Placental pericyte (primary cell): Measurements from ENCODE around the genes FADS3, AHNAK and UBXN1.

- CAGE, long polyA plus RNA = no peak
Observed at GRCh38 chr11:61766224-61766957, 14.0 kb downstream of the MYRF start.

DNA sequence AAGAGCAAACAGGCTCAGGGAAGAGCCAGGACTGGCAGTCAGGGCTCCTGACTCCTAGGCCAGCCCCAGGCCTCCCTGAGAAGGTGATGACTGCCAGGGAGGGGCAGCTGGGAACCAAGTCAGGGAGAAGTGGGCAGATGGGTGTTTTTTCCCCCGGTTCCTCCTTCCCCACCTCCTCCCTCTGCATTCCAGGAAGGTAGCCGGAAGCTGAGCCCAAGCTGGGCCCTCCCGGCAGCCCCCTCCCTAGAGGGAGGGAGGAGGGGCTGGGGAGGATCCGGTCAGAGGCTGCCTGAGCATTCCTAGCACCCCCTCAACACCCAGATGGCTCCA lies 19.6 kb downstream of the MYRF start:
- CAGE, long polyA plus RNA = no peak

GRCh38 chr11:61828642-61829470 lies 756 bp downstream of the FADS2 start:
- CAGE, long polyA plus RNA = no peak

- CAGE, long polyA plus RNA = no peak
Observed at GRCh38 chr11:61879731-61881107, 11.1 kb downstream of the FADS3 start.

DNA sequence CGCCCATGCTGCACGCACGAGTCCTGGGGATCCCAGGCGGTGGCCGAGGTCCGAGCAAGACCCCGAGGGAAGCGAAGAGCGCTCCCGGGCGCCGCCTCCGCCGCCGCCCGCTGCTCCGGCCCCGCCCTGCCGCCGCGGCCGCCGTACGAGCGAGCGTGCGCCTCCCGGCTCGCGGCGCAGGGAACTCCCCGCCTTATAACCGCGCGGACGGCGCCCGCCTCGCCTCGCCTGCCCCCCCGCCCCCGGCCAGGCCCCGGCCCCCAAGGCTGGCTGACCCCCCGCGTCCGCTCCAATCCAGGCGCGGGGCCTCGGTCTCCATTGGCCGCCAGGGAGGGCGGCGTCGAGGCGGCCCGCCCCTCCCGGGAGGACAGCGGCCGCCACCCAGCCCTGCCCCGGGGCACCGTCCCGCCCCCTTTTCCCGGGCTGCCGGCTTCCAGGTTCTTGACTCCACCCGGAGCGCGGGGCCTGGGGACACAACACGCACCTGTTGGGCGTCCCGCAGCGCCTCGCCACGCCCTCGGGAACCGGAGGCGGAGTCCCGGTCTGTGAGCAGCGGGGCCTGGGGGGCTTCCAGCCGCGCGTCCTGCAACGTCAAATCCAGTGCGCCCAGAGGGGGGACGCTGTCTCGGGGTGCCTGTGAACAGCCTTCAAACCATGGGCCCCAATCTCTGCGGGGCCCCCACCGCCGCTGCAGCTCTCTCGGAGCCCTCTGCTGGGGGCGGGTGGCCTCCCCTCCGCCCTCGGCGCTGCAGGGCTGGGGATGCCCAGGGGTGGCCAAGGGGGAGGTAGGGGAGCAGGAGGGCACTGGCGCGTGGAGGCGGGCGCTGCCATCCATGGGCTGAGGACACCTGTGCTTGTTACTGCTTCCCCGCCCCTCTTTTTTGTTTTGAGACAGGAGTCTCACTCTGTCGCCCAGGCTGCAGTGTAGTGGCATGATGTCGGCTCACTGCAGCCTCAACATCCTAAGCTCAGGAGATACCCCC lies at the start of gene FADS3:
Gene FADS3 (minus strand): TSS at position 171 of the 983 bp plus-strand sequence.
- CAGE, long polyA plus RNA = no peak

DNA sequence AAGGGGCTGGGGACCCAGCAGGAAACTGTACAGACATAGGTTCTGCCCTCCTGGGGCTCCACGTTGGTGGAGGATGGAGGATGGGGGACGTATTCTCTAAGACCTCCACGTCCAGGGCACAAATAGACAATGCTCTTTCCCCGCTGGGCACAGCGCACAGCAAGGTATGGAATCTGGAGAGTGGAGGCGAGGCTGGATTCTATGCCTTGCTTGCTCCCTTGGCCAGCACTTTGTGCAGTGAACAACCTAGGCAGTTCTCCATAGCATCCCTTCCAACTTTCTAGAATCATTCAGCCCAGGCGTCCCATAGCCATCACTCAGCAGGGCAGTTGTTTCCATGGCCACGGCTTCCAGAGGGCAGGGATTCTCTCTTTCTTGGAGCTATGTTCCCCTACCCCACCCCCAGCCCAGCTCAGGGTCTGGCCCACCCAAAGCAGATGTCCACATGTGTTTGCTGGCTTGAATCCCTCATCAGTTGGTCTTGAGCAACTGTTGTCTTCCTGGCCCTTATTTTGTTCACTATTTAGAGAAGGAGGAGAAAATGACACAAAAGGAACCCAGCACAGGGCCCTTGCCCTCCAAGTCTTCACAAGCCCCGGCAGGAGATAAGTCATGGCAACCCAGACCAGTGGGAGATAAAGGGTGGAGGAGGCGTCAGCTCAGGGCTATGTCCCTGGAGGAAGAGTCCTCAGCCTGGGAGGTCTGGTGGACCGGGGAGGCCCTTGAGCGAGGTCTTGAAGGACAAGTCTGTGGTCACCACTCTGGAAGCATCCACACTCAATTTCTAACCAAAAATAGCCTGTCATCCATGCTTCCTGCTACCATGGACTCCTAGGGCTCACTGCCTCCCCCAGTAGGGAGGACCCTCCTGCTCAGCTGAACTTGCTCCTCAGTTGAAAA lies 1.4 kb upstream of the RAB3IL1 start:
- CAGE, long polyA plus RNA = no peak

DNA sequence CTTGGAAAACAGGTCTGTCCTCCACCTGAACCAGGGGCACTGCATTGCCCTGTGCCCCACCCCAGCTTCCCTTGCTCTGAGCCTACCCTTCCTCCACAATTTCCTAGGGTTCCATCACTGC lies 4.7 kb downstream of the FTH1 start:
- CAGE, long polyA plus RNA = no peak

DNA sequence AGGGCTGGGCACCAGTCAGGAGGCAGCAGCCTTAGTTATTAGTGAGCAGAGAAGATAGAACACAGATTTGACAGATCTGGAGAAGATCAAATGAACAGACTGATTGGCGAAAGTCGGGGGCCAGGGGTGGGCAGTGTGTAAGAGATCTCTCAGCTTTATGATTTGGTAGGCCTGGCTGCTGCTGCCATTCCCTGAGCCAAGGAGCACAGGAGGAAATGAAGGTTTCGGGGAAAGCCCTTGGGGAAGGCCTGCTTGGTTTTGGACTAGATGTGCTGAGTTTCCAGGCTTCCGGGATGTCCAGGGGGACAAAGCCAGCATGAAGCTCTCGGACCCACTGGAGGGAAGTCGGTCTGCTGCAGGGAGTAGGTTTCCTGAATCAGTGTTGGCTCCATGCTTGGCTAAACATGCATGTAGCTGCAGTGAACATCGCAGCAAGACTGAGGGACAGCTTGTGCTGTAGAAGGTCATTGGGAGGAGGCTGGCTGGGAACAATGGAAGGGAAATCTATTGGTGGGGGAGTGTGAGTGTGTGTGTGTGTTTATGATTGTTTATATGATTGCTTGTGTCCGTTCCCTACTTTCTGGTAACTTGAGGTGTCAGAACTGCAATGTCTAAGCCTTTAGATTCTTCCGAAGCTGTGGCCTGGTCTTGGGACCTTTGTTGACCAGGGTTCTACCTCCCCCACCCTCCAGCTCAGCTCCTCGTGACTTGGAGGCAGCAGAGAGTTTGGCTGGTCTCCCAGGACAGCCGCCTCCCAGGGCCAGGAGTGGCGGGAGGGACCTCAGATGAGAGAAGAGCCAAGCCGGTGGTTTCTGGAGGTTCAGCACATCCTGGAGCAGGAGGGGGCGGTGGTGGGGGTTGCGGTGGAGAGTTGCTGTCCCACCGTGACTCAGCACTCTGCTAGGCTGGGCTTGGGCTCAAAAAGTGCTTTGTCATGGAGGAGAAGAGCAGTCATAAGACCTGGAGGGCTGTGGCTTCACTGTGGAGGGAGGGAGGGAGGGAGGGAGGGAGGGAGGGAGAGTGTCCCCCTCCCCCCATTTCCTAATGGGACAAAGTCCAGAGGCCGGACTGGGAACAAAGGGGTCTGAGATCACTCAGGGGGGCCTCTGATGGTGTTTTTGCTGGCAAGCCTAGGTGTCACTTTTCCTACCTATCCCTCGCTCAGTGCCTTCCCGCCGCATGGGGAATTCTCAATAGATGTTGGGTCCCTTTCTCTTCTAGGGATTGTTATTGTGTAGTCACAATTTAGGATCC lies 4.2 kb upstream of the FTH1 start:
- CAGE, long polyA plus RNA = no peak

- CAGE, long polyA plus RNA = no peak
Observed at GRCh38 chr11:61985672-61986418, 18.4 kb upstream of the FTH1 start.

DNA sequence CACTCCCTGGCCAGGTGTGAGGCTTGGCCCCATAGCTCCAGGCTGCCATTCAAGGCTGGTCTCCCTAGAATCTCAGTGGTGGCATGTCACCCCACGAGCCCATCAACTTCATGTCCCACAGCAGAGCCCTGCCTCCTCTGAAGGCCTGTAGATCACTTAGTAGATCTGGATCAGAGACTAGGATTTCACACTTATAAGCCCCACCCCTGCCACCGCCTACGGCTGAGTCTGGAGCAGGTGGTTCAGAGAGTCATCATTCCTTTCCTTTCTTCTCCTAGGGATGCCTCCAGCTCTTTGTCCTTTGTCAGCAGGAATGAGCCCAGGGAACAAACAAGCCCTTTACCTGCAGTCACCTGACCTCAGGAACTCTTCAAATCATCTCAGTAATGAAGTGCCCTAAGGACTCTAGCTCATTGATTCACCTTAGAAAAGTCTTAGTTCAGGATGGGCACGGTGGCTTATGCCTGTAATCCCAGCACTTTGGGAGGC lies 37.8 kb downstream of the SCGB1A1 start:
- CAGE, long polyA plus RNA = no peak

GRCh38 chr11:62533618-62534244 lies 12.9 kb downstream of the AHNAK start:
- CAGE, long polyA plus RNA = no peak

- CAGE, long polyA plus RNA = no peak
Observed at GRCh38 chr11:62541429-62542123, 5.0 kb downstream of the AHNAK start.

- CAGE, long polyA plus RNA = no peak
Observed at GRCh38 chr11:62546639-62547004, at the start of gene AHNAK. Gene AHNAK (minus strand): TSS chr11:62546806.

- CAGE, long polyA plus RNA = no peak
Observed at GRCh38 chr11:62547778-62548335, 1.3 kb upstream of the AHNAK start.

DNA sequence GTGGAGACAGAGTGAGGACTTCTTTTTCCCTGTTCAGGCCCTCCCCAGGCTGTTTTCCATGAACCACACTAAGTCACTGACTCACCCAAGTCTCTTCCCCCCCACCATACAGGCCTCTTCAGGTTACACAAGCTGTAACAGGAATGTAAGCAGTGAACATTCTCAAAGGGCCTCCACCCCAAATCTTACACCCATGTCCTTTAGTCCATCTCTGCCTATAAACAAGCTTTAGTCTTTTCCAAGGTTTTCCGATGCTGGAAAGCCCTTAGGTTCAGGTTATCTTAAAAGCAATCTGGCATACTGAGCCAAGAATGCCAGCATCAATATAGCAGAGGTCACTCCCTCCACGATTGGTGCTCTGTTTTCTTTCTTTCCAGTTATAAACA lies 13.0 kb downstream of the EEF1G start:
- CAGE, long polyA plus RNA = no peak

DNA sequence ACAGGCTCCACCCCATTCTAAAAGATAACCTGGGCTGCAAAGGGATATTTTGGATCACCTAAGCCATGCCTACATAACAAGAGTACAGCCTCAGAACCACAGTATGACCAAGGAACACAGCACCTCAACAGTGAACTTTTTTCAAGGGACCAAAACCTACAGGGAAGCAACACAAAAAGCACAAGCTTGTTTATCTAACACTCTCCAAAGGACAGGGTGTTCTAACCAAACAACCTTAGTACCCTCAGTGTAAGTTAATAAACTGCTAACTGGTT lies 3.7 kb downstream of the TUT1 start:
- CAGE, long polyA plus RNA = no peak

DNA sequence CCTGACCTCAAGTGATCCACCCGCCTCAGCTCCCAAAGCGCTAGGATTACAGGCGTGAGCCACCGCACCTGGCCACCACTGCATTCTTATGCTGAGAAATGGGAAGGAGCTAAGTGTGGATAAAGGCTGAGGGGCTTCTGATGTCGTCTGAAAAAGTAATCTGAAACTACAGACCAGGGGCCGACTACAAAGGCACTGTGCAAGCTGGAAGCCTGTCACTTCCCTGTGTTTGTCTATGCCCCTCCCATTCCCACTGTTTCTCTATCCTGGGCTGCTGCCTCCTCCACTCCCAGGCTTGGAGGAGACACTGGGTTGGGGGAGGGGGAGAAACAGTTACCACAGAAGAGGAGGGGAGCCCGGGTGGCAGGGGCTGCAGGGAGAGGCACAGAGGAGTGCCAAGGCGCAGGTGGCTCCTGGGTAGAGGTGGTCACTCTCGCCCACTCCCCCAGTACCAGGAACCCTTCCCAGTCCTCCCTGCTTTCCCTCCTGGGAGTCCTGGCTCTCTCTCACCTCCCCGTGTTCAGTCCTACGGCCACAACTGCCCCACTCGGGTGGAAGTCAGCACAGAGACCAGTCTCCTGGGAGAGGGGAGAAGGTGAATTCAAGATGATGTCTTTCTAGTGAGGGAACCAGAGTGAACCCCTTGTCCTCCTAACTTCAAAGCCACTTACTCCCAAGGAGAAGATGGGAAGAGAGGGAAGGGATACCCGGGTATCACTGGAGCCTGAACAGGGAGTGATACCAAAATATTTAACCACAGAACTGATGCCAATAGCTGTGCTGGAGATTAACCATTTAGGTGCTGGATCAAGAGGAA lies 3.1 kb upstream of the MTA2 start:
- CAGE, long polyA plus RNA = no peak

DNA sequence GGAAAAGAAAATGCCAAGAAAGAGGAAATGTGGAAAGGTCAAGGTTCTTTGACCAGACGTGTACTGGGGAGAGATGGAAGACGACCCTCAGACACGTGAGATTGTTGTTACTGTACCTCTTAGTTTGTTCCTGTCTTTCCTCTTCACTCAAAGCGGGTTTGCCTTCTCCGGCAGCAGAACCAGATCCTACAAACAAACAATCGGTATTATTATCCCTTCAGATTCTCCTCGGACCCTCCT lies 730 bp downstream of the UBXN1 start:
- CAGE, long polyA plus RNA = no peak

GRCh38 chr11:62678463-62679722 lies at the start of gene UBXN1:
Gene UBXN1 (minus strand): TSS chr11:62679073.
- CAGE, long polyA plus RNA = no peak

- CAGE, long polyA plus RNA = no peak
Observed at GRCh38 chr11:62713691-62714222, 6.3 kb downstream of the GNG3 start.